Left common carotid artery plus branches (tissue), 1 donor: ENCODE data around the genes TRAK1, CCDC13, CYP8B1 and KRBOX1.

- PRO-cap, result no peak
Measured at GRCh38 chr3:42024646-42025410, 62.9 kb upstream of the ULK4 start.

- PRO-cap, result no peak
Measured at GRCh38 chr3:42025411-42026148, 63.7 kb upstream of the ULK4 start.

DNA sequence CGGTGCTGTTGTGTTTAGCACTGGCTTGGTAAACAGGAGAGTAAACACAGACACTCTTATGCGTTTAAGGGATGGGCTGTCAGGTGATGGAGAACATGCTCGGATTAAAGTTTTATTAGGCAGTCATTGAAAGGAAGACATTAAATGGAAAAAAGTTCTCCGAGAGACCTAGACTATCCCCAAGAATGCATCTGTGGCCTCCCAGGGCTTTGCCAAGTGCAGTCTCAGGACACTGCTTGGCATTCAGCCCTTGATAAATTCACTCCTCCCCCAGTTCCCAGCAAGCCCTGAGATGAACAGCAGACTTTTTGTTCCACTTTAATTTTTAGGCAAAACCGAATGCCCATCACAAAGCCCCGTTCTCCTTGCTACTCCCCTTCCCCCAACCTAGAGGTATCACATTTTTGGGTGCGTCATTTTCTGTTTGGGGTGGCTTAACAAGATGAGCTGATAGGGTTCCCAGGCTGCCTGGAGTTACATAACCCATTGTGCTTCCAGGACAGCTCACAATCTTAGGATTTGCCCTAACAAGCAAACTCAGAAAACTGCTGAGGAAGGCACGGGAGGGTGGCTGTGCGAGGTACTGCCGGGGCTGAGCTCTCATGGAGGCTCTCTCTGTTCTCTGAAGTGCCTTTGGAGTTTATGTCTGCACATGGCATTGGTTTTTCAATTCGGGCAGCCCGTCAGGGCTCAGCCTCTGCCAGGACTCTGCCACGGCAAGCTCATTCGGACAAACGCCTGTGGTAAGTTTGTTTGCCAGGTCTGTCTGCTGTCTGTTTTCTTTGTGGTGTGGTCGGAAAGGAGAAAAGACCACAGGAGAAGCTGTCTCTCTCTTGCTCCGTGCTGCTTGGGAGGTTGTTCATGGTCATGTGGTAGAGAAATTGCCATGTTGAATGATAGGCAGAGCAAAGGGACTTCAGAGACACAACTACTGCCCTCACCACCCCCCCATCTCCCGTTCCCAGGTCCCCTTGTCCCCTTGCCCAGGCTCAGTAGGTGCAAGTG, at the start of gene TRAK1:
TSS of gene TRAK1 (plus strand) at position 540 of the 1,005 bp plus-strand sequence.
- PRO-cap, result no peak

- PRO-cap, result no peak
Measured at GRCh38 chr3:42128882-42130056, 38.1 kb downstream of the TRAK1 start.

- PRO-cap, result no peak
Measured at GRCh38 chr3:42184334-42184978, 81.5 kb downstream of the CCK start.

DNA sequence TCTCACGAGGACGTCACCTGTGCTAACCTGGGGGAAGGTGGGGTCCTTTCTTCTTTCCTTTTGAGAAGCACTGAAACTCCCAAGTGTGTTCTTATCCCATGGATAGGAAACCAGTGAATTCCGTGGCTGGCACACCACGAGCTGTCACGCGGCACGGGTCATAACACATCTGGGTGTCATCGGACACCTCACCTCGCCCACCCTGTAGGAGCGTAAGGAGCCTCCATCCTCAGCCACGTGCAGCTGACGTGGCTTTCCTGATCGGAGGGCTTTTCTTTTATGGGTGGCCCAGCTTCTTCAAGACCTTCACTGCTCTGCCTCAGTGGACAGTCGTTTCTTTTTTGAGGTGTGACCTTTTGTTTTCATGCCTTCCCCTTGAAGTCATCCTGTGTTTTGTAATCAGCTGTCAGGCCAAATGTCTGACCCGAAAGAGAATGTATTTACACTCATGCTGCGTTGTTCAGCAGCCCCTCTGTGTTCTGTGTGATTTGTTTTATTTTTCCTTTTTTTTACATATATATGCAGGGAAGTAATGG, 41.9 kb downstream of the CCK start:
- PRO-cap, result no peak

DNA sequence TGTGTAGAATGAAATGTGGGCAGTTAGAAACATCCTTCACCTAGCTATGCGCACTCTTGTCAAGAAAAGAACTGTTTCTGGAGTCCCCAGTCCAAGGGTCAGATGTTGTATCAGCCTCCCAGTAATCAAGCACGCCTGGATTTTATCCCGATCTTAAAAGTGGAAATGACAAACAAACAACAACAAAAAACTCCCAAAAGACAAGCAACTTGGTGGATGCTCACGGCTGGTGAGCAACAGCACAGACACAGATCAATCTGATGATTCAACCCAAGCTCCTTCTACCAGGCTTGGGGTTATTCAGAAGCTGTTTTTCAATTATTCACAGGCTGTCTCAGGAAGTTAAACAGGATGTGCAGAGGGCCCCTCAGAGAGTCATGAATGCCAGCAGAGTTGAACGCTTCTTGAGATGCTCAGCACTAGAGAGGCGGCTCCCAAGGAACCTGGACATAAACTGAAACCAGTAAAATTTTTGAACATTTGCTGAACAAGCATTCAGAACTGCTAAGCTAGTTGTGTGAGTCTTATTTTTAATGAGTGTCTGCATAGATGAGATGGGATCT, 22.2 kb downstream of the LYZL4 start:
- PRO-cap, result no peak

DNA sequence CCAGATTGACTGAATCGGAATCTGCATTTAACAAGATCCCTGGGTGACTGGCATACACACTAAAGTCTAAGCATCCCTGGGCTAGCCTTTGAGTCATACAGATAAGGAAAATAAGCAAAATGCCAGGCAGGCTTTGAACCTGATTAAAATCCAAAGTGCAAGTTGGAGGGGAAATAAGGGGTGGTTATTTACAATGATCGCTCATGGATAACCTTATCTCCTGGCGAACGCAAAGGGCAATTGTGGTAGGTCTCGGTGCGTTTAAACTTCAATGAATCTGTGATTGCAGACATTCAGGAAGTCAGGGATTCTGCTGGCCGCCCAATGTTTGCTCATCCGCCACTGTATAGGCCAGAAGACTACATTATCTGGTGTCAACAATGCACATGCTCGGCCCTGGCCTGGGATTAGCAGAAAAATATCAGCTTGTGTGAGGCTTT, 11.8 kb upstream of the LYZL4 start:
- PRO-cap, result no peak

DNA sequence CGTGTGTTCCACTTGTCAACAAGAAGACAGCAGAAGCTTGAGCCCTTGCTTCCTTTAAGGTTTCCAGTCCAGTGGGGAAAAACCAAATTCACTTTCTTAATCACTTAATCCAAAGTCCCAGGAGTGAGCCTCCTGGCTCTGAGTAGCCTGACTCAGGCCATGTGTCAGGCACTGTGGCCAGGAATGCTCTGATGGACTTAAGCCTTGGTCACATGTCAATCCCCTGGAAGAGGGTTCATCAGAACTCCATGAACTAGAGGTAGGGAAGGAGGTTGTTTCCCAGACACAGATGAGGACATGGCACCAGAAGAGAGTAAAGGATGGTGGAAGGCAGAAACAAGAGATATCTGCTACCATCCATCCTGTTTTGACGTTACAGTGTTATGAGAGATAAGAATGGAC, 8.8 kb downstream of the VIPR1 start:
- PRO-cap, result no peak

GRCh38 chr3:42527032-42527571, 24.7 kb downstream of the VIPR1 start:
- PRO-cap, result no peak

DNA sequence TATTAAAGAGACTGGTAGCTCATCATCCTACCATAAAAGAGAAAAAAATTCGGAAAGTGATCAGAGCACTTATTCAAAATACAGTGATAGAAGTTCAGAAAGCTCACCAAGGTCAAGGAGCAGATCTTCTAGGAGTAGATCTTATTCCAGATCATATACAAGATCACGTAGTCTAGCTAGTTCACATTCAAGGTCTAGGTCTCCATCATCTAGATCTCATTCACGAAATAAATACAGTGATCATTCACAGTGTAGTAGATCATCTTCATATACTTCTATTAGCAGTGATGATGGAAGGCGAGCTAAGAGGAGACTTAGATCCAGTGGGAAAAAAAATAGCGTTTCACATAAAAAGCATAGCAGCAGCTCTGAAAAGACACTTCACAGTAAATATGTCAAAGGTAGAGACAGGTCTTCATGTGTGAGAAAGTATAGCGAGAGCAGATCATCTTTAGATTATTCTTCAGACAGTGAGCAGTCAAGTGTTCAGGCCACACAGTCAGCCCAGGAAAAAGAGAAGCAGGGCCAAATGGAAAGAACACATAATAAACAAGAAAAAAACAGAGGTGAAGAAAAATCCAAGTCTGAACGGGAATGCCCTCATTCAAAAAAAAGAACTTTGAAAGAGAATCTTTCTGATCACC, 15.7 kb upstream of the ZBTB47 start:
- PRO-cap, result no peak

DNA sequence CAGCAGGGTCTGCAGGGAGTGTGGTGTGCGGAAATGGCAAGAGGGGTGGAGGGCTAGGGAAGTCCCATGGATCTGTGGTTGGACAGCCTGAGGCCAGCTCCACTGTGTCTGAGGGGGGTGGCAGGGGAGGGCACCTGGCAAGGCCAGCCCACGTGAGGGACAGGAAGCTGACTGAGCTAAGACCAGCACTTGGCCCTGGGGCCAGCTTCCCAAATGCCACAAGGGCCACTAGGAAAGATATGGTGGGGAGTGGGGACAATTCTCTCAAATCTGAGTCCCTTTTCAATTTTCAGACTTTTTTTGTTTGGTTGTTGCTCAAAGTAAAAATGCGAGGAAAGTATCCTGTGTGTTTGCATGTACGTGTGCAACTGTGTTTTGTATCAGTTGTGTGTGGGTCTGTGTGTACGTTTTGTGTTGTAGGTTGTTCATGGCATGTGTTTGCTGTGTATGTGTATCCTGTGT, 2.0 kb upstream of the HHATL start:
- PRO-cap, result no peak

DNA sequence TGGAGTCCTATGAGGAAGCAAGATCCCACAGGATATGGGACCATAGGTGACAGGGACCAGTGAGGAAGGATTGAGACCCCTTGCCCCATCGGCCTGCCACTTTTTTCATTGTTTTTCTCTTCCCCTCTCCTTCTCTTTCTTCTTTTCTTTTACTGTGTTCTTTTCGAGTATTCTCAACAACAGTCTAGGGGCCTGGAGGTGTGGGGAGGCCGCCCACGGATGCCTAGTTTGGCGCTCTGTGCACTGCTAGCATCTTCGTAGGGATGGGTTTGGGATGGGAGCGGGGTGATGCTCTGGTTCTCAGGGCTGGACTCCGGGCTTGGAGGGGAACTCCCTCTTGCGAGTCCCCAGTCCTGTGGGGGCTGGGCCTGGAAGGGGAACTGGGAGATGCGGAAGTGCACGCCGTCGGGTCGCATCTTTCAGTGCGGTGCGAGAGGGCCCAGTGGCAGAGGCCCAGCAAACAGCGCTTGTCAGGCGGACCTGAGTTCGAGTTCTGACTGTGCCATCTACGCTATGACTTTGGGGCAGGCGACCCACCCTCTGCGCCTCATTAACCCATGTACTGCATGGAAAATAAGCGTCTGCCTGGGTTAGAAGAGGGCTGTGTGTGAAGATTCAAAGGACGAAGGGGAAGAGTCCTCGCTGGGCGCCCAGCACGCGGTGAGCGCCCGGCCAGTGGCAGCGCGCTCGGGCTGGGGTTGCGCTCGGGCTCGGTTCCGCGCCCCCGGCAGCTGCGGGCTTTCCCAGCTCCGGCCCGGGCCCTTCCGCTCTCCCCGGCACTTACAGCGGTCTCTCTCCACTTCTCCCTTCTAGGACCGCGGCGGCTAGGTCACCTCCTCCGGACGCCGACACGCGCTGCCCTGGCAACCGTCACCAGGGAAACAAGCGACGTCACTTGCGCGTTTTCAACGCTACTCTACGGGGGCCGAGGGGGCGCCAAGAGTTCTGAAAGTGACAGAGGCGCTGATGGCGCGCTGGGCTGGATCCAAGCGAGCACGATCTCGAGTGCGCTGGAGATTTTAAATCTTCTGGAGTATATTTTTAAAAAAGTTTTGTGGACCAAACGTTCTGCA, at the start of gene CCDC13:
TSS of gene CCDC13 (minus strand) at position 862 of the 1,073 bp plus-strand sequence.
- PRO-cap, result bidirectional peak, plus-strand start at position 957 of the sequence, minus-strand start at position 782 of the sequence

DNA sequence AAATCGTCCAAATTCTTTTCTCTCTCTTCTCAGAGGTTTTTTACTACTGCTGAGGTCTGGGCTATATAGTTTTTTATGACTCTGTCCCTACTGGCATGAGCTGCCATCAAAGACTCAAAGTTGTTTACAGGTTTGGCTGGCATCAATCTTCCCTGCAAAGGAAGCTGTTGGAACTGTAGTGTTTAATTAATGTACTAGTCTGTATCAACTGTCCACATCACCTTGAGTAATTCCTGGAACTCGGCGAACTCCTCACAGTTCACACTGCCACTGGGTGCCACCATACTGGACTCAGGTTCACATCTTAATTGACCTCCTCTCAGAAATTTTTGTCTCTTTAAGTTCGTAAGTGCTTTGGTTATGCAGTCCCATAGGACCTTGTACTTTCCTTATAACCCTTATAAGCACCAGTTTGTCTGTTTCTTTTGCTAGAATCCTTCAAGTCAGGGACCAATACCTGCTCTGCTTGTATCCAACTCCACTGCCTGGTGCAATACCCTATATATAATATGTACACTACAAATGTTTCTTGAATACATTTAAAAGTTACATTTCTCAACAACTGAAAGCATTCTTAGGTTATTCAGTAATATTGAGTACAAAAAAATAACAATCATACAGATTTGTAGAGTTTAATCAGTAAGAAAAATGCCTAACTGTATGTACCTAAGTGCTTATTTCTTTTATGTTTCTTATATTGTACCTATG, 3.1 kb downstream of the HIGD1A start:
- PRO-cap, result no peak

GRCh38 chr3:42811193-42812153, 2.2 kb downstream of the ACKR2 start:
- PRO-cap, result no peak

- PRO-cap, result no peak
Measured at GRCh38 chr3:42846638-42847600, 28.8 kb downstream of the CYP8B1 start.

- PRO-cap, result no peak
Measured at GRCh38 chr3:42855135-42855646, 20.5 kb downstream of the CYP8B1 start.

DNA sequence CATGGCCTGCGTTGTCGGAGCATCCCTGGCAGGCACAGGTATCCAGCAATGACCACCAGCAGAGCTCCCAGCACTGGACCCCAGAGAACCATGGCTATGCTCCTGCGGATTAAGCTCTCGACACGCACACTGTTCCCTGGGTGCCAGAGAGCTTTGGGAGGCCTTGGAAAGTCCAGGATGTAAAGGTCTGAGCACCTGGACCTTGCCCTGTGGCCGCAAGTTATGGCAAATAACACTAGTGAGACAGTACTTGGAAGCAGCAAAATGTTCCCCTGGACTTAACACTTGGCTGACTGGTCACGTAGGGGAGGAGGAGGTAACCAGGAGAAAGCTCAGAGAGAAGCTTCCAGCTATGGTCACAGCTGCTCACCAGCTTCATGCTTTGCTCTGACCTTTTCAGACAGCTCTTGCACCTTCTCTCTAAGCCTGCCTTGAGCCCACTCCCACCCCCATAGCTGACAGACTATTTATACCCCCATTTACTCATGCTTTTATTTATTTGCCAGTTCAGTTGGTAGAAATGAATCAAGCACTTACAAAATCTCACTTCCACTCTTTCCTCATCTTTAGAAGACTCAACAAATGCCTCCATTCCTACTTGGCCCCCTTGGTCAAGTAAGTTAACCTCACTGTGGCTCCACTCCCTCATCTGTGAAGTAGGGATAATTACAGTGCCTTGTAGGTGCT, at the start of gene CYP8B1:
TSS of gene CYP8B1 (minus strand) at position 155 of the 687 bp plus-strand sequence.
- PRO-cap, result no peak

DNA sequence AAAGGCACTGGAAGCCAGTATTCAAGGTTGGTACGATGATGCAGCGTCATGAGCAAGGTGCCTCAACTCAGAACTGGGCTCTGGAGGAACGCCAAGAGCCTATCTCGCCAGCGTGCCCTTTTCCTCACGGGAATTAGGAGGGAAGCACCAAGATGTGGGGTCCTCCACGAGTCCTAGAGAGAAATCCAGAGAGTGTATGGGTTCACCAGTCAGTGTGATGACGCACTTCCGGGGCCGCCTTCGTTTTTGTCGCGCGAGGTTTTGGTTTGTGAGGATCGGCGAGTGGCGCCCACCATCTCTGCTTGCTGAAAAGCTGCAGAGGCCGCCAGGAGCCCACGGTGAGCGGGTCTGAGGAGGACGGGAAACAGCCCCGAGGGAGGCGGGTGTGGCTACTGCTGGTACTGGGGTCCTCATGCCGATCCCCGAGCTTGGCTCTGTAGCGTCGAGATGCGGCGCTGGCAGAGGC, at the start of gene KRBOX1:
TSS of gene KRBOX1 (plus strand) at position 269 of the 466 bp plus-strand sequence.
- PRO-cap, result no peak

- PRO-cap, result no peak
Measured at GRCh38 chr3:43215242-43215777, 71.0 kb upstream of the SNRK start.